GM06990 (cell line): ENCODE results near the gene CSTF2T.

DNA sequence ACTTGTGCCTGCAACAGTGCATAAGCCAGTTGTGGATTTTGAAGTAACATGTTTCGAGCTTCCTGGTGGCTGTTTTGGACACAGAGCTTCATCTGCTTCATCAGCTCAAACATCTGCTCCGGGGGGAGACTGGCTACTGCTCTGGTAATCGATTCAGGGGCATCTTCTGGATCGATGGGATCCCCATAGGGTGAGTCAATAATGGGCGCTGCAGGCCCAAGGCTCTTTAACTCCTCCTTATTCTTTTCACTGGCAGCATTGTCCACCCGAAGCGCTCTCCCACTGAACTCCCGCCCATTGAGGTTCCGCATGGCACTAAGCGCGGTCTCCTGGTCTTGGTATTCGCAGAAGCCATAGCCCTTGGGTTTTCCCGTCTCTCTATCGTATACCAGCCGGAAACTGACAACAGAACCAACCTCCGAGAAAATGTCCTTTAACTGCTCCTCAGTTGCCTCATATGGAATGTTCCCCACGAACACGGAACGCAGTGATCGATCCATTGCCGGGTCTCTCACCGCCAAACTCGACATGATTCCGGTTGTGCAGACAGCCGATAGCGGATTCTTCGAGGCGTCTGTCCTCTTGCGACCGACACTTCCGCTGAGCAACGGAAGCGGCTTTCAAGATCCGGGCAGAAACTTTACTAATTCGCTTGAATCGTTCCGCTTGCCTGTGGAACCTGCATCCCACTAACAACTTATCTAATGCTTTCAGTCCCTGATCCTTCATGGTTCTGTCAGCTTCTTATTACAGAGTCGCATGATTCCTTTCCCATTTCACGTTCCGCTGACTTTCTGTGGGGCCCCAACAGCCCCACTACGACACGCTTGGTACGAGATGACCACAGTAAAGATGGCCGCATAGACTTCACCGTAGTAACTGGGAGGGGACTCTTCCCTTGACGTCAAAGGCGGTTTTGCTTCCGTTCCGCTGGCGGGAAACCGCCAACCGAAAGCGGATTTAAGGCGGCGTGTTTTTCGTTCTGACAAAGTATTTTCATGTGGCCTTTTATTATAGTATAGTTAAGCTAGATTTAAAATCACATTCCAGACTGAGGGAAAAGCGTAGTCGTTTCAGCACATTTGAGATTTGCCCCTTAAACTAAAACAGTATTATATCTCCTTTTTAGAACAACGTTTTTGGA is at the start of gene CSTF2T:
CSTF2T (minus strand) TSS at position 576 of the 1,144 bp plus-strand sequence.
- RRBS = 5% methylated on average over 15 of the region's 59 CpGs

- RRBS = no CpG with 5 or more reads among the region's 3 CpGs
Measured at GRCh38 chr10:51762980-51763214, 63.5 kb upstream of the CSTF2T start.

DNA sequence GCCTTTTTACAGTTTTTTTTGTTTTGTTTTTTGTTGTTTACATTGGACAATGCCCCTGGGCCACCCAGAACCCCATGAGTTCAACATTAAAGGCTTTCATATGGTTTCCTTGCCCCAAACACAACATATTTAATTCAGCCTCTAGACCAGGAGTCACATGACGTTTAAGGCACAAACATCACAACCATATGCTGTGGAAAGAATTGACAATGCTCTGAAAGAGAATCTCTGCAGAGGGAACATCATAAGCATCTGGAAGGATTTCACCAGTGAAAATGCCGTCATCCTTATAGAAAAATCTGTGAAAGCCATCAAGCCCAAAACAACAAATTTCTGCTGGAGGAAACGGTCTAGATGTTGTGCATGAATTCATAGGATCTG is 211.9 kb upstream of the DKK1 start:
- RRBS = no CpG with 5 or more reads among the region's 3 CpGs

DNA sequence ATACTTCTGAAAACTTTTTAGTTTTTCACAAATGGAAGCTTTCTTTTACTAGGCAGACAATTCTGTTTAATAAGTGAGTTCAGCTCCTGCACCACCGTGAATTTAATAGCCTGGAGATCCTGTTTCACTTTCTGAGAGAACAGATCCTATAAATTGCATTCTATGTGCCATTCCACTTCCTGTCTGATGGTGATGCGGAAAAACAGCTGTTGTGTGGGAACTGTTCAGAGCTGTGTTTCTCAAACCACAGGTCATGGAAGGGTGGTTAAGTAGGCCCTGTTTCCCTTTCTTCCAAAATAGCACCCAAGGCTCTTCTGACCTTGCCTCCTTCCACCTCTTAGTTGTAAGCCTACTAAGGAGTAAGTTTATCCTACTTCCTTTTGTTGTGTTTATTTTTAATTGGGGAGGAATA is 97.2 kb upstream of the DKK1 start:
- RRBS = no CpG with 5 or more reads among the region's 2 CpGs

DNA sequence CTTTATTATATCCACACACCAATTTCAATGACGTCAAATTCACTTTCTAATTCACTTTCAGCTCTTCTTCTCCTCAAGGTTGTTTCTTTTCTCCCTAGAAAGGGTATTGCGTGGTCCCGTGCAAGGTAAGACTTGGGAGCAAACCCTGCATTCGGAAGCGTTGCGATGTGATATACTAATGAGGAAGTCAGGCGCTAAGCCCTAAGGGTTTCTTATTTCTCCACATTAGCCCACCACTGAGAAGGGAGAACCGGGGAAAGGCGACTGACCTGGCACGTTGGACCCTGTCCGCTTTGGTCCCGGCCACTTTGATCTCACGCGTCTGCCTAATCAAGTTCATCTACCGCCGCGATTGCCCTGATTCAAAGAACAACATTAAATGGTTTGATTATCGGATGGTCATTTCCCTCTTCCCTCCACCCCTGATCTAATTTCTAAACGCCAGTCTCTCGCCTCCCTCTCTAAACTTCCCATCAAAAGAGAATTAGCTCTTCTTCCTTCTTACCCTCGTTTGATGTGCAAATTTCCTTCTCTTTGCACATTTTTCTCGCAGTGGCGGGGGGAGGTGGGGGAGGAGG is 863 bp upstream of the DKK1 start:
- RRBS = 2% methylated on average over 5 of the region's 23 CpGs

DNA sequence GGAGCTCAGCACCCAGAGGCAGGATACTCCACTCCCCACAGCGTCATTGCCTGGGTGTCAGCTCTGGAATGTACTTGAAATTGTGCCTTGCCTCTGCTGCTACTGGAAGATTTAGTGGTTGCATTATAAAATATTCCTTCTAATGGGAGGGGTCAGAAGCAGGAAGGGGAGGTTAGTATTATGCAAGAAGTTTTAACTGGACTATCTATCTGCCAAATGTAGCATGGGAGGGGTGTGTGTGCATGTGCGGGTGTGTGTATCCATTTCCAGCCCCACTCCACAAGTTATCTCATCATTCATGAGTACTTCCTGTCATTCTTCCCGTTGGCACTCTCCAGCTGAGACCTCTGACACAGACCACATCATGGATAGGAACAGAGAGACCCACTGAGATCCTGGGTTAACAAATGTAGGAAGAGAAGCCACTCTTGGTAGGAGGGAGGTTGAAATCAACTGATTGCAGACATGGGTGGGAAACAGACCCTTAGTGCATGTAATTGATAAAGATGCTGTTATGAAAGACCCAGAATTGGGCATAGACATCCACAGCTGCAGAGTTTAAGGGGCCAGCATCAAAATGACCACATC is 13.4 kb downstream of the MBL2 start:
- RRBS = no CpG with 5 or more reads among the region's 3 CpGs

DNA sequence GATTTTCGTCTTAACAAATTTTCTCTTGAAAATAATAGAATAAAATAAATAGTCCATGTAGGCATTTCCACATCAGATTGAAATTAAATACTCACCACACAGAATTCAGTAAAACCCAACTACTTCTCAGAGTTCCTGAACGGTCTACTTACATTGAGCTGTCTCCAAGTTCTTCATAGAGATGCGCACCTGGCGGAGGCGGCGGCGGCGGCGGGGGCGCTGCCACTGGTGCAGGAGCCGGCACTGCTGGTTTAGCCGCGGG is 973.9 kb downstream of the PCDH15 start:
- RRBS = no CpG with 5 or more reads among the region's 13 CpGs

- RRBS = no CpG with 5 or more reads among the region's 37 CpGs
Measured at GRCh38 chr10:55630118-55630883, 730.8 kb downstream of the ZWINT start.

DNA sequence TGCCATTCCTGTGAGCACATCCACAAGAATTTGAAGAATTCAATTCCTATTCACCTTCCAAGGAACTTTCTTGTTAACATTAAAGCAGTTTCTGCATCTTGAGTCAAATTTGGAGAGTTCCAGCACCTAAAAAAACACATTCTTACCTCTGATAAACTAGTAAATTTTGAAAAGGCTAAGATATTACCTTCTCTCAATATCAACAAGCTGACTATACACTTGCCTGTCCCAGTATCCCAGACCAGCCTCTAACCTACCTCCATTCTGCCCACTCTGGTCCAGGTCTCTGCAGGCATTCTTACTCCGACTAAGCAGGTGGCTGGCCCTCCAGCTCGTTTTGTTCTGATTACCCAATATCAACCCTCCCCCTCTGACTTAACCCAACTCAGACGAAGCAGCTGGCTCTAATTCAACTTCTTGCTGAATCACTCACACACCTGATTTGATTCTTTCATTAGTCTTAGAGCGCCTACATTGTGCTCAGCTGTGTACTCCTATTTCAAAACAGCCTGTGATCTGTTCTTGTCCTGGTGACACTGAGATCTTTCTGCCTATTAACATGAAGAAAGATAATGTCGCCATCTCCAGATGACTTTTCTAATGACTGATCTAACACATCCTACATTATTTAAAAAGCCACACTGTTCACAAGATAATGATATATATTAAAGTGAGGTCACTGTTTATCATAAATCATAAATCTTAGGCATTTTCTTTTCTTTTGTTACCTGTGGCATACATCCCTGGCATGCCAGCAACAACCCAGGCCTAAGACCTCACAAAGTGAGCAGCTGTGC is 275.0 kb downstream of the IPMK start:
- RRBS = no CpG with 5 or more reads among the region's 5 CpGs

DNA sequence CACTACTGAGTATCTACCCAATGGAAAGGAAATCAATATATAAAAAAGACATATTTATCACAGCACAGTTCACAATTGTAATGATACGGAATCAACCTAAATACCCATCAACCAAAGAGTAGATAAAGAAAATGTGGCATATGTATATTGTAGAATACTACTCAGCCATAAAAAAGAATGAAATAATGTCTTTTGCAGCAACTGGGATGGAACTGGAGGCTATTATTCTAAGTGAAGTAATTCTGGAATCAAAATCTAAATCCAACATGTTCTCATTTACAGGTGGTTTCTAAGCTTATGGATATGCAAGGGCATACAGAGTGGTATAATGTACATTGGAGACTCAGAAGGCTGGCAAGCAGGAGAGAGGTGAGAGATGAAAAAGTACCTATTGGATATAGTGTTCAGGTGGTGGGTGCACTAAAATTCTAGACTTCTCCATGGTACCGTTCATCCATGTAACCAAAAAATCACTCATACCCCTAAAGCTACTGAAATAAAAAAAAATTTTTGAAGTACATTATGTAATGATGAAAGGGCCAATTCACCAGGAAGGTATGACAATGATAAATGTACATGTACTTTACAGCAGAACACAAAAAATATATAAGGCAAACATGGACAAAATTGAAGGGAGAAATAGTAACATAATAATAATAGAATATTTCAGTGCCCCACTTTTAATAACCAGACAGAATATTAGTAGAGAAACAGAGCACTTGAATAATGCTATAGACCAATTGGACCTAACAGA is 26.5 kb downstream of the BICC1 start:
- RRBS = no CpG with 5 or more reads among the region's 2 CpGs

DNA sequence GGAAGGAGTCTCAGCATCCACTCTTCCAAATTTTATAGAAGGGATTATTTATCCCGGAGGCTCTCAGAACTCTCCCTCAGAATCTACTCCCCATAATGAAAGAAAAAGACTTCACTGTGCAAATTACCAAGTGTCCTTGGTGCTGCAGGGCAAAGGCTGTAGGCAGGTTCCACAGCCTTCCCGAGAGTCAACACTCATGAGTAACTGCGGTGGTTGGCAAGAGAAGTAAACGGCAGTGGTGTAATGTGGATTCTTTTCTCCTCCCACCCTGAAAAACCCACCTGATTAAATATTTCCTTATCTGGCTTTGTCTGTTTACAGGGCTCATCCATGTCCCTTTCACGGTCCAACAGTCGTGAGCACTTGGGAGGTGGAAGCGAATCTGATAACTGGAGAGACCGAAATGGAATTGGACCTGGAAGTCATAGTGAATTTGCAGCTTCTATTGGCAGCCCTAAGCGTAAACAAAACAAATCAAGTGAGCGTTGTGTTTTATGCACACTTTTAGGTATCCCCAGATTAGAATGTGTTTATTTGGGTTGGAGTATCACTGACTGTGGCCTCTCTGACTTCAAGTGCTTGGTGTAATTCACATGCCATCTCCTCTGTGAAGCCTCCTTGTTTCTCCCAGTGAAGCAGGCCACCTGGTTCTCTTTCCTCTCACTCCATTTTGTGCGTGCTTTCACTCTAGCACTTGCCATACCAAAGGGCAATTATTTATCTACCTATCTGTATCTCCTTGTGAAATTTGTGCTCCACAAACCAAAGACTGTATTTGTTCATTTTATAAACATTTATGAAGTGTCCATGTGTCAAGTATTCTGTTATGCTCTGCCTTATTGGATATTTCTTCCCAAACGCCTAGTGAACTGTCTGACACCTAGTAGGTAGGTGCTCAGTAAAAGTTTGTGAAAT is 301.1 kb downstream of the BICC1 start:
- RRBS = no CpG with 5 or more reads among the region's 12 CpGs

DNA sequence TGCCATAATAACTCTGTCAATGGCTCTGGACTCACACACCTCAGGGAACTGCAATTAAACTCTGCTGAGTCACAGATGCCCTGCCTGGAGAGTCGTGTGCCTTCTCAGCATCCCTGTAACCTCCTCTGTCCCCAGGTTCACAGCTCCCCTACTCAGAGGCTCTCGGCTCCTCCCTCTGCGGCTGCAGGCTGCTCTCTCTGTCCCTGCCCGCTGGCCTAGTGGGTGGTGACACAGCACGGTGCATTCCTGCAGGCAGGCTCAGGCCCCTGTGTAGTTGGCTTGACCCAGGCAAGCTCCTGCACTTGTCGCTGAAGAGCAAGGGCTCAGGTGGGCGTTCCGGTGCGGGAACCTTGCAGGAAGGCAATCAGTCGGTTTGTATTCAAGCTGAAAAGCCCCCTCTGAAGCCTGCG is 208.9 kb upstream of the PHYHIPL start:
- RRBS = no CpG with 5 or more reads among the region's 11 CpGs

GRCh38 chr10:59001856-59002476 is 174.5 kb upstream of the PHYHIPL start:
- RRBS = no CpG with 5 or more reads among the region's 3 CpGs

DNA sequence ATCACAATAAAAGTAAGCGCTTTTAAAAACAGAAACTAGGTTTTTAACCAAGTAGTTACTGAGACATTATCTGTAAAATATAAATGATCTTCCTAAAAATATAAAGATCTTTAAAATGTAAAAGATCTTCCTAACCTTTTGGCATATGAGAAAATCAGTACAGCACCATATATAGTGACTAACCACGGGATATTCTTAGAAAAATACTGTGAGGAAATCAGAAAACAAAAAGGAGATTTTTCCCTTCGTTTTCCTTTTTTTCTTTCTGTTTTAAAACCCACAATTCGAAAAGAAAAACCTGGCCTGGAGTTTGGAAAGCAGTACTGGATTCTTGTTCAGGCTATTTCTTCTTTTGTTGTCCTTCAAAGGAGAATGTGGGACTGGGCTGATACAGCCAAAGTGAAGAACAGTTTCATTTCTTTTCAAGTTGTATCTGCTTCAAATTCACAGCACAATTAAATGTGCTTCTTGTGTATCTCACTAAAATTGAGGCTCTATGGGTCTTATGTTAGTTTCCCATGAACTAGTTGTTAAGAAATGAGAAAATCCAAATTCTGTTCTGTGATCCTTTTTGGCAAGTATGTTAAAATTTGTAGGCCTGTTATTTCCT is 156.8 kb upstream of the PHYHIPL start:
- RRBS = no CpG with 5 or more reads among the region's 4 CpGs

GRCh38 chr10:59177077-59177425 is 608 bp downstream of the PHYHIPL start:
- RRBS = 33% methylated on average over 25 of the region's 28 CpGs

DNA sequence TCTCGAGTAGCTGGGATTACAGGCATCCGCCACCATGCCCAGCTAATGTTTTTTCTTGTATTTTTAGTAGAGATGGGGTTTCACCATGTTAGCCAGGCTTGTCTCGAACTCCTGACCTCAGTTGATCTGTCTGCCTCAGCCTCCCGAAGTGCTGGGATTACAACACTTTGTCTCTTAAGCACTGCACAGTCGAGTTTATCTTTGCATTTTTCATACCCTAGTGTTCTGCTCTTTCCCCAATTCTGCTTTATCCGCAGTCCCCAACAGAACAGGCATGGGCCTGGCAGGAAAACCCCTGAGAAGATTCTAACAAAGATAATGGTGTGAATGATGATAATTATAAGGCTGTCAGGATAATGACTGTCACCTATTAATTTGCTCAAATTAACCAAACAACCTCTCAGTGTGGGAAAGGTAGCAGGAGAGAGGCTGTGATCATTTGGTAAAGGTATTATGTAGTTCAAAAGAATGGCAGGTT is 10.8 kb downstream of the SLC16A9 start:
- RRBS = no CpG with 5 or more reads among the region's 6 CpGs

DNA sequence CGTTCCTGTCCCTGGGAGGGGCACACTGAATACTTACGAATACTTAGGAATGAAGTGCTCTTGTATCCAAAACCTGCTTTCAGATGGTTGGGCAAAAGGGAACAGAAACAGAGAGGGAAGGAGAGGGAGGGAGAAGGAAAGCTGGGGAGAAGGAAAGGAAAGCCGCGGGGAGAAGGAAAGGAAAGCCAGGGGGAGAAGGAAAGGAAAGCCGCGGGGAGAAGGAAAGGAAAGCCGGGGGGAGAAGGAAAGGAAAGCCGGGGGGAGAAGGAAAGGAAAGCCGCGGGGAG is 24.6 kb downstream of the CCDC6 start:
- RRBS = no CpG with 5 or more reads among the region's 10 CpGs

- RRBS = no CpG with 5 or more reads among the region's 10 CpGs
Measured at GRCh38 chr10:59895590-59896216, 10.7 kb downstream of the CCDC6 start.

GRCh38 chr10:59904786-59905925 is 1.2 kb downstream of the CCDC6 start:
- RRBS = no CpG with 5 or more reads among the region's 36 CpGs

- RRBS = no CpG with 5 or more reads among the region's 4 CpGs
Measured at GRCh38 chr10:59991405-59992239, 85.3 kb upstream of the CCDC6 start.